Brain (tissue), 1 donor: ENCODE measurements around a stretch of chr15.

- RRBS = no CpG with 5 or more reads among the region's 17 CpGs
These were observed 276.6 kb downstream of the UACA start for GRCh38 chr15:70486426-70487393.

- RRBS = no CpG with 5 or more reads among the region's 2 CpGs
These were observed 49.3 kb downstream of the UACA start for GRCh38 chr15:70714049-70714473.

DNA sequence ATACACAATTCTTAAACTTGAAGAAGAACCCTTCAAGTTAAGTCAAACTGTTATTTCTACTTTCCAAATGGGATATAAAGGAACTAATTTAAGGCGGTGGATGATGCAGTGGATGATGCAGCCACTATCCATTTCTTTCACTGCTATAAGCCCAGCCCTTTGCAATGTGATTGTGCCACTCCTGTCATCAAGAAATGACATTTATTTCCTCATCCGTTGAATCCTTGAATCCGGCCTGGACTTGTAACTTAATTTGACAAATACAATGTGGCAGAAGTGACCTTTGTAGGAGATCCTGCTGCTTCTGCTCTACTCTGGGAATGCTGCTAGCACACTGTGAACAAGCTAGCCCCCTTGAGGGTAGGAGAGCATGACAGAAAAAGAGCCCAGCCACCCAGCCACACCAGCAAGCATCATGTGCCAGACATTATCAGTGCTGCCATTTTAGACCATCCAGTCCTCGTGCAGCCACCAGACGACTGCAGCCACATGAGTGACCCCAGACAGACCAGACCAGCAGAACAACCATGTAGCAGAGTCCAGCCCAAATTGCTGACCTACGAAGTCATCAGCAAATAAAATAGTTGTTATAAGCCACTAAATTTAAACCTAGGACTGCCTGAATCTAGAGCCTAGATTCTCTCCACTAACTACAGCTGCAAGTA lies 47.4 kb downstream of the UACA start:
- RRBS = no CpG with 5 or more reads among the region's 6 CpGs

DNA sequence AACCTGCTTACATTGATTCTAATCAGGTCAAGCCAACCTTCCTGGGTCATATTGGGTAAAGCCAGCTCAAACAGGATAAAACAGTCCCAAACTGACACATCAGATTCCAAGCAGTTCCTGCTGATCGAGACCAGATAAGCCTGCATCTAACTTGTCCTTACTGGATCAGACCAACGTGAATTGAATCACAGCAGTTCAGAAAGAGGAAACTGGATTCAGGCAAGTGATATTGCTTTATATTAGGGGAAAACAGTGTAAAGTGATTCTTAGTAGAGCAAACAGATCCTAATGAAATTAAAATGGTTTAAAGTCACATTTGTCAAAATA lies 18.5 kb upstream of the THSD4 start:
- RRBS = no CpG with 5 or more reads among the region's 2 CpGs

DNA sequence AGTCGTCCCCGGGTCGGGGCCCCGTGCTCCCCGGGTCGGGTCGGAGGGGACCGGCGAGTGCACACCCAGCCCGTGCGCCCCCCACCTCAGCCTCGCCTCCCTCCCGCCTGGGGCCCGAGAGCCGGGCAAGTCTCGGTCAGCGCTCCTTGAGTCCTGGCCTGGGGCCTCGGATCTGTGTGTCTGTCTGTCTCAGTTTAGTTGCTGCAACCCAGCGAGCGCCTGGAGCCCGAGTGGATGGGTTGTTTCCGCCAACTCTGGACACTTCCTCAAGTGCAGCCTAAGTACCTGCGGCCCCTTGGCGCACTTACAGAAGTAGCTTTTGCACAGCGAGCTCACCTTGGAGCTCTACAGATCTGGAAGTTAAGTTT lies 731 bp downstream of the THSD4 start:
- RRBS = 5% methylated on average over 10 of the region's 25 CpGs

DNA sequence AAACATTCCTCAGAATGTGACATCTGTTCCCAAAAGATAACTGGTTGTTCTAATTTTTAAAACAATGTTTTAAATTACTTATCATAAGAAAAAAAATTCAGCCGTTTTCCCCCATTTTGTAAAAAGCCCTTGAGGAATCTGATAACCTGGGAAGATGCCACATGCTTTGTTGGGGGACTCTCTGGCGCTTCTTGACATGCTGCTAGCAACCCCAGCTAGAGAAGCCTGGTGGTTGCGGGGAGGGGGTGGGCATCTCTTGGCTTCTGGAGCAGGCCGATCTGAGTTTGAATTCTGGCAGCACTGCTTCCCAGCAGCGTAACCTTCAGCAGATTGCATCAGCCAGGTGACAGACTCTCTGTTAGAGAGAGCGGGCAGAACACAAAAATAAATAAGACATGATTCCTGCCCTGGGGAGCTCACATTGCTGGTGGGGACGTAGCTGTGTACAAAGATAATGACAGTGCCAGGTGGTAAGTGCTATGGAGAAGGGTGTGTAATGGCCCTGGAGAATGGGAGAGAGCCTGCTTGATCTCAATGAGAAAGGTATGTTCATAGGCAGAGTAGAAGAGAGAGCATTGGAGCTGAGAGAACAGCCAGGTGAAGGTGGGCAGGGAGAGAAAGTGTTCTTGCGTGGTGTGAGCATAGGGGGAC lies 87.4 kb downstream of the THSD4 start:
- RRBS = no CpG with 5 or more reads among the region's 8 CpGs

DNA sequence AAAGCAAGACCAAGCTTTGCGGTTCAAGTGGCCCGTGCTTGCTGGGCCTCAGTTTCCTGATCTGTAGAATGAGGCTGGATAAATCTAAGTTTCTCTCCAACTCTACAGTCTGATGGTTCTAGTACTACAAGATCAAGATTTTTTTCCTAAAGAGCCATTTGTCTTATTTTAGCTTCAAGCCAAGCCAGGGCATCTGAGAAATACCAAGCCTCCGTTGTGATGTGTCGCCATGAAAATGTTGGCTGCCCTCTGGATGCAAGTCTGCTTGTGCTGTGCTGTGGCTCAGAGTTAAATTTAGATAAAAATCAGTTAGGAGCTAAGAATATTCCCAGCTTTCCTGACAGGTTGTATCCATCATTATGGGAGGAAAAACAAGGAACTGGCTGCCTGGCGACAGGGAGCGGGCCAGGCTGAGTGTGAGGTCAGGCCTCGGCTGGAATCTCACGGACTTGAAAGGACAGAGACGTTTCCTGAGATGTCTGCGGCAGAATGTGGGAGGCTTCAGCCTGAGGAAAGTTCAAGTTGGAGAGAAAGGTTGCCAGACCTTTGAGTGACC lies 213.7 kb downstream of the THSD4 start:
- RRBS = no CpG with 5 or more reads among the region's 10 CpGs

DNA sequence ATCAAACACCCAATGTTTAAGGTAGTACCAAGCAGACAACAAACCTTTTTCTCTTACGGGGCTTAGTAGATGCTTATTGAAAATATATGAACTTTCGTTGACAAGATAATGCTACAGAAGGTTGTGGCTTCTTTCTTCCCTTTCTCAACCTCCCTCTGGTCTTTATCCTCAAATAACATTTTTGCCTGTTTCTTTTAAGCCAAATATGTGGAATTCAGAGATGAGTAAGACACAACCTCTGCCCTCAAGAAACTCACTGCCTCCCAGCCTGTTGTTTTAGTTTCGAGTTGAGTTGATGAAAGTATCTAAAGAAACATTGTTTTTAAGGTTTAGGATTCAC lies 218.5 kb downstream of the THSD4 start:
- RRBS = no CpG with 5 or more reads among the region's 3 CpGs

- RRBS = no CpG with 5 or more reads among the region's 3 CpGs
These were observed 259.2 kb downstream of the THSD4 start for GRCh38 chr15:71374420-71374972.

GRCh38 chr15:71436409-71437195 lies 321.3 kb downstream of the THSD4 start:
- RRBS = no CpG with 5 or more reads among the region's 6 CpGs

GRCh38 chr15:71529205-71529688 lies 281.1 kb upstream of the NR2E3 start:
- RRBS = no CpG with 5 or more reads among the region's 1 CpG

- RRBS = no CpG with 5 or more reads among the region's 16 CpGs
These were observed 263.3 kb upstream of the NR2E3 start for GRCh38 chr15:71546866-71547740.

- RRBS = no CpG with 5 or more reads among the region's 15 CpGs
These were observed 260.6 kb upstream of the NR2E3 start for GRCh38 chr15:71549543-71550282.

GRCh38 chr15:71622457-71623035 lies 187.8 kb upstream of the NR2E3 start:
- RRBS = no CpG with 5 or more reads among the region's 2 CpGs

DNA sequence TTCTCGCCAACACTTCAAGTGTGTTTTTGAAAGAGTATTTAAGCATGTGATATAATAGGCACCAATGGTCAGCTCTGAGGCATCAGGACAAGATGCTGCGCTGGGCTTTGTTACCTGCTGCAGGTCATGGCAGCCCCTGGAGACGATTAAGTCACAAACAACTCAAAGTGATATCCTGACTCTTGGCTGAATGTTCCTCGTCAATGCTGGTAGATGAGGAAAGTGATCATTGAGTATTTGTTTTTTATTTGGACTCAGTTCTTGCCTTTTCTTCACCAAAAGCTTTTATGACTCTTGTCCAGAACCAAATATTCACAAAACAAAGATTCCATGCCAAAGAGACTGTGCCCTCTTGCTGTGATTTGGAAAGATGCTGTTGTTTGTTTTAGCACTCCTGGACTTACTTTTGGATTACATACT lies 133.3 kb upstream of the NR2E3 start:
- RRBS = no CpG with 5 or more reads among the region's 4 CpGs

GRCh38 chr15:71691404-71691675 lies 119.0 kb upstream of the NR2E3 start:
- RRBS = no CpG with 5 or more reads among the region's 4 CpGs

GRCh38 chr15:71696420-71697256 lies 113.7 kb upstream of the NR2E3 start:
- RRBS = no CpG with 5 or more reads among the region's 8 CpGs

DNA sequence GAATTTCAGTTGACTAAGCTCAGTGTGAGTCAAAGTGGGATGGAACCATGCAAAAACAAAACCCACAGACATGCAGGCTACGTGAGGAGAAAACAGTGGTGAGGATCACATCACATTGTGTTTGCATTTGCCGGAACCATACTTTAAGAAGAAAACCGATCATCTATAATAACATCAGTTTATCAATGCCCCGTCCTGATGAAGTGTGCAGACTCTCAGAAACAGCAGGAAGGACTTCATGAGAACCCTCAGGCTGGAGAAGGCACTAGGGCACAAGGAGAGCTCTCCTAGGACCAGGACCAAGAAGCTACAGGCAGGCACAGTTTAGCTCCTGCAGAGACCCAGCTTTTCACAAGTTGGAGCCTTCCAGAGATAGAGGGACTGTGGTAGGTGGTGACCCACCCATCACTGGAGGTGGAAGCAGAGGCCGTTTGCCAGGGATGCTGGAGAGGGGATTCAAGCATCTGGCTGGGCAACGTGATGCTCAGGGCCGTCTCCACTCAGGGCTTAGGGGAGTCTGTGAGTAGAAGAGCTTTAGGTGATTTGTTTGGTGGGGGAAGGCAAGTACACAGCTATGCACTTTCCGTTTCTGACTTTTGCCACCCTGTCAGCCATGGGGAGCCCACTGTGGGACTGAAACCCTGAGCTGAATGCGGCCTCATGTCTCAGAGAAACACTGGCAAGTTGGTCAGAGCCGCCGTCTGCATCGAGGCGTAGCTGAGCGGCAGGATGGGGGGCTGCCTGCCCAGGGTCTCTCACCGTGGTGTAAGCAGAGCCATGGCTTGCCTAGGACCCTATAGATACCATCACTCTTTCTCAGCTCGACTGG lies 28.8 kb upstream of the NR2E3 start:
- RRBS = no CpG with 5 or more reads among the region's 16 CpGs